ENCODE results near the gene ANKRD50.

GRCh38 chr4:123243916-123244647 lies 152.5 kb upstream of the SPRY1 start:
- RAMPAGE, long total RNA: no peak
- RRBS: no CpG with 5 or more reads among the region's 10 CpGs

- RAMPAGE, long total RNA: no peak
- RRBS: no CpG with 5 or more reads among the region's 5 CpGs
Measured at GRCh38 chr4:123338538-123338962, 58.0 kb upstream of the SPRY1 start.

DNA sequence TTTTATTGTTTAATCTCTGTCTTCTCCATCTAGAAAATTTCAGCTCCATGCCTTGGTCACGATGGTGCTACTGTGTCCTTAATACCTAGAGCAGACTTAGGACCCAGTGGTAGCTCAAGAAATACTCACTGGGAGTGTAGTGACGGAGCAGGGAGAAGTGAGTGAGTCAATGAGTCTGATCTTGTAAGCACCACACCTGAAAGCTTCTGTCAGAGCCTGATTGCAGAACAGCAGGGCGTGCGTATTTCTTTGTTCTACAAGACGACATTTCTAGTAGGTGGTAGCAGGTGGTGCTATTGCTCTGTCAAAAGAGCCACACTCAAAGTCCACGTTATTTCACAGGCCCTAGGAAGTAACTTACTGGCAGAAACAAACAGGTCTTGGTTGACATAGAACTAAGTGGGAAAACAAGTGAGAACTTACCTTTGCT lies 46.5 kb upstream of the SPRY1 start:
- RAMPAGE, long total RNA: no peak
- RRBS: no CpG with 5 or more reads among the region's 6 CpGs

DNA sequence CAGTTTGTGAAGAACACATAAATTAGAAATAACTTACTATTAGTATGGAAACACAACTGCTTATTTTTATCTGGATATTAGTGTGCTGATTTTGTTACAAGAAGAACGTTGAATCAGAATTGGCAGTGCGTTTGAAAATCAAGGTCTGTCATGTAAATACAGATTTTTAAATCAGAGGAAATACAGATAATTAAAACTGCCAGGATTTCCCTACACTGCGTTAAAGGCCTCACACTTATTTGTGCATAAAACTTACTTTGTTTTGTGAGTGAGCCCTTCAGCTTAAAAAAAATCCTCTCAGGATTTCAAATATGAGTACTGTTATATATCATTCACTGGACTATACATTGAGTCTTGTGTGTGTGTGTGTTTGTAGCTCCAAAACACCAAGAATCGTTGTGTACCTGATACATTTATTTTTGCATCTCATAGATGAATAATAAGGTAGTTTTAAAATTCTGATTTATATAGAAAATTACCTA lies 4.0 kb downstream of the SPRY1 start:
- RAMPAGE, long total RNA: no peak
- RRBS: no CpG with 5 or more reads among the region's 4 CpGs

GRCh38 chr4:123443754-123444049 lies 47.1 kb downstream of the SPRY1 start:
- RAMPAGE, long total RNA: no peak
- RRBS: no CpG with 5 or more reads among the region's 3 CpGs

GRCh38 chr4:123616838-123617496 lies 220.4 kb downstream of the SPRY1 start:
- RAMPAGE, long total RNA: no peak
- RRBS: no CpG with 5 or more reads among the region's 8 CpGs

GRCh38 chr4:123744903-123745189 lies 348.3 kb downstream of the SPRY1 start:
- RAMPAGE, long total RNA: no peak
- RRBS: no CpG with 5 or more reads among the region's 5 CpGs

DNA sequence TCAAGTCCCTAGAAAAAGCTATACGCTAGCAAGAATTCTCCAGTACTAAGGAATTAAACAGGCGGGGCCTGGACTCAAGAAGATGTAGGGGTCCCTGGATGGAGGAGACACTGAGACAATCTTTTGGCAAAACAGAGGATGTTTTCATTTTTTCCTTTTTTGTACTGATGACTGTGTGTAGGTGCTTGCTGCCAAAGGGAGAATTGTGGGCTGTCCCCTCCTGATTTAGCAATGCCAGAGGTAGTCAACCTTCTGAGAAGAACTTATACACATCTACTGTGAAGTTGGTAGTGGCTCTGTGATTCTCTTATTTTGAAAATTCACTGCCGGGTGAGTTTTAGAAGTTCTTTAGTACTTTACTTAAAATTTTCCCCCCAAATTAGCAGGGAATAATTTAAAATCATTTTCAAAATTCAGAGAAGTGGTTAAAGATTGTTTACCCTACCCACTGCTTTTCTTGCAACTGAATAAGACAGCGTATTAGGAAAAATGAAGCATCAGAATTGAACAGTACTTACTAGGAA lies 391.2 kb downstream of the SPRY1 start:
- RAMPAGE, long total RNA: no peak
- RRBS: no CpG with 5 or more reads among the region's 4 CpGs

- RAMPAGE, long total RNA: no peak
Measured at GRCh38 chr4:123788414-123788941, 391.9 kb downstream of the SPRY1 start.

DNA sequence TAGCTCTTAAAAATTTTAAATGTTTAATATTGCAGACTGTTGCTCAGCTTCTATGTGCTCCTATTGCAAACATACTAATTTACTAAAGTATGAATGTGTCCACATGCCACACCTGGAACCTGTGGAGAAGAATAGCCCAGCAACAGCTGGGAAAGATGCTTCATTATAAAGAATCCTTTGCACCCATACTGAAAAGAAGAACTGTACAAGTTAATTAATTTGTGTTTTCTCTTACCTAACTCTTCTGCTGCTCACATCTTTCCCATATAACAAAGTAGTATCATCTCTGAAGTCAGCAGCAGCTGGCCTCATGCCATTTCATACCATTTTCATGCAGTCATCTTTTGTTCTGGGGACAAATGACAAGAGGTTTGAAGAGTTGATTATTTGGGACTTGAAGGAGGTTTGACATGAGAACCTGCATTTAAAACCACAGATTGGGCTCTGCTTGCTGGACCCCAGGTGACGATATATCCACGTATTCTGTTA lies 430.2 kb downstream of the SPRY1 start:
- RAMPAGE, long total RNA: no peak
- RRBS: no CpG with 5 or more reads among the region's 2 CpGs

GRCh38 chr4:123984777-123985226 lies 588.2 kb downstream of the SPRY1 start:
- RAMPAGE, long total RNA: no peak
- RRBS: no CpG with 5 or more reads among the region's 3 CpGs

DNA sequence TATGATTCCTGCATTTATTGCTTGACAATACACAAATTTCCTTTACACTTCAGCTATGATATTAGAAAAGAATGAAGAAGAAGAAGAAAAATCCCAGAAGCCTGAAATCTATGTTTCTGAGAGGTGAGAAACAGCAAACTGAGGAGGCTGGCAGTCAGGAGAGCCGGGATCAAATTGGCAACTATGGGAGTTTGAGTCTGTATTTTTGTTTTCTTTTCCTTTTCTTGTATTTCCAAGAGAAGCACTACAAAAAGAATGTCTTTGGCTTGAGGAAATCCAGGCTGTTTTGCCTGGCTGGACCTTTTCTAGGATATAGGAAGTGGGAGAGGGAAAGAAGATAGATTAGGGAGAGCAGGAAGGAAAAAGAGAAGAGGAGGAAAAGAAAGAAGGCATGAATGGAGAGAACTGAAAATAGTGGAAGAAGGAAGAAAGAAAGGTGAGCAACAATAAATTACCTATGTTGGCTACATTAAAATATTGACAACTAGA lies 631.0 kb downstream of the SPRY1 start:
- RAMPAGE, long total RNA: no peak
- RRBS: no CpG with 5 or more reads among the region's 1 CpG

DNA sequence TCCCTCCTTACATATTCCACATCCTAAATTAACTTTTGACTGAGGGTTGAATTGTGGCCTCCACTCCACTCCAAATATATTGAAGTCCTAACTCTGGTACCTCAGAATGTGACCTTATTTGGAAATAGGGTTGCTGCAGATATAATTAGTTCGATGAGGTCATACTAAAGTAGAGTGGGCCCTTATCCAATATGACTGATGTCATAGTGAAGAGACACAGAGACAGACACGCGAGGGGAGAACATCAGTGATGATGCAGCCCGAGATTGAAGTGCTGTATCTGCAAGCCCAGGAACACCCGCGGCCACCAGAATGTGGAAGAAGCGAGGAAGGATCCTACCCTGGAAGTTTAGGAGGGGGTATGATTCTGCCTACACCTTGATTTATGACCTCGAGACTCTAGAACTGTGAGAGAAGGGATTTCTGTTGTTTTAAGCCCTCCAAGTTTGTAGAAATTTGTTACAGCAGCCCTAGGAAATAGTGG lies 279.0 kb downstream of the ANKRD50 start:
- RAMPAGE, long total RNA: no peak
- RRBS: no CpG with 5 or more reads among the region's 8 CpGs

DNA sequence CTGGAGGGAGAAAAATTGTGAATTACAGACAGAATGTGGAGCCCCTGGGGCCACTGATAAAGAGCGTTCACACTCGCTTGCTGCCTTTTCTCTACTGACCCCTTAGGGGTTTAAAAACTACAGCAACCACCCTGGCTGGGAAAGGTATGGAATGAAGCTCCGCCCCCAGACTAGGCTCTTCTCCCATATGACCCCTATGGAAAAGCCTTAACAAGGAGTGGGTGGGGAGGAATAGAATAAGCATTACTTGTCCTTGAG lies 26.3 kb downstream of the ANKRD50 start:
- RAMPAGE, long total RNA: no peak
- RRBS: no CpG with 5 or more reads among the region's 3 CpGs

DNA sequence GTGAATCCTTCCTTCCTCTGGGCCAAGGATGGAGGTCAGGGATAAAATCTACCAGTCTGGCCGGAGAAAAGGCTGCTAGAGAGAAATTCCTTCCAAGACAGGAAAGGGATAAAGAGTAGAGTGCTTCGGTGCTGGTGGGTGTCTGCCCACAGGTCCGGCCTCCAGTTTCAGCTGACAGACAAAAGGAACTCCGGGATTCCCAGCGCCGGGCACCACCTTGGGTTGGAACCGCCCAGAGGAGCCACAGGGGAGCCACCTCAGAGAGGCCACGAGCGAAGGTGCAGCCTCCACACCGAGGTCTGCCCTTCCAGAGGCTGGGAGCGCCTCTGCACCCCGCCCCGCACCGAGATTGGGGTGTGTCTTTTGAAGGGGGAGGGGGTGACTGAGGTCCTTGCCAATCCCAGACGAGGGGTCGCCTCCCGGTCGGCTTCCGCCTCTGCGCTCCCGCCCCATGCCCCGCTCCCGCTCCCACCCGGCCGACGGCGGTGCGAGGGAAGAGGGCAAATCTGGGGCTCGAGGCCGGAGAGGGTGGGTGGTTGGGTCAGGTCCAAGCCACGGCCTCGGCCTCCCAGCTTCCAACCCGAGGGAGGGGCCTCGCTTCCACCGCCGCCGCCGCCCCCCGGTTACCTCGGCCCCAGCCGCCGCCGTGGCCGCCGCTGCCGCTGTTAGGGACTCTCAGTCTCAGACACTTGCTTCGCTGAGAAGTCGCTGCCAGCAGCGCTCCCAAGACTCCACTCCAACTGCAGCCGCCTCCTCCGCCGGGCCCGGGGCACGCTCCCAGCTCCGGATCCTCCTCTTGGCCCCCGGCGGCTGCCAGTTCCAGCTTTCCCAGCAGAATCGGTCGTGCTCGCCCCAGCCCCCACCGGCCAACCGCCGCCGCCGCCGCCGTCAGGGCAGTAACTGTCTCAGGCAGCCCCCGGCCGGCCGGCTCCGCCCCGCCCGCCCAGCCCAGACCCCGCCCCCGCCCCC lies at the start of gene ANKRD50:
TSS of gene ANKRD50 (minus strand) at position 902 of the 969 bp plus-strand sequence.
- RAMPAGE, long total RNA: no peak
- RRBS: 1% methylated on average over 36 of the region's 75 CpGs

DNA sequence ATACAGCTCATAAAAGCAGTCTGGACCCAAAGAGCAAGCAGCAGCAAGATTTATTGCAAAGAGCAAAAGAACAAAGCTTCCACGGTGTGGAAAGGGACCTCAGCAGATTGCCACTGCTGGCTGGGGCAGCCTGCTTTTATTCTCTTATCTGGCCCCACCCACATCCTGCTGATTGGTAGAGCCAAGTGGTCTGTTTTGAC lies 85.7 kb upstream of the FAT4 start:
- RAMPAGE, long total RNA: no peak
- RRBS: no CpG with 5 or more reads among the region's 1 CpG

DNA sequence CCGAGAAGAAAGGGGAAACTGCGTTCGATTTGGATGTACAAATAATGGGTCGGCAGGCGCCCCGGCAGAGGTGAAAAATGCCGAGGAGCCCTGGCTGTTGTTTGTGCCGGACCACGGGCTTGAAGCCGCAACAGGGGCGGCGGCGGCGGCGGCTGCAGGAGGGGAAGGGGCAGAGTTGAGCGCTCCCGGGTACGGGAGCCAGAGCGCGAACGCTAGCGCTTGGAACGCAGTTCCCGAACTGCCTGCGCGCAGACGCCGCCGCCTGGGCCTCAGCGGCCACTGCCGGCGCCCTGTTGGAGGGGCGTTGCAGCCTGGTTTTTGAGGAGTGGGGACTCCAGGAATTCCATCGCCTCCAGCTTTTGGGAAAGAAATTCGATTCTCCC lies 754 bp downstream of the FAT4 start:
- RAMPAGE, long total RNA: no peak
- RRBS: under 1% methylated on average over 22 of the region's 35 CpGs

DNA sequence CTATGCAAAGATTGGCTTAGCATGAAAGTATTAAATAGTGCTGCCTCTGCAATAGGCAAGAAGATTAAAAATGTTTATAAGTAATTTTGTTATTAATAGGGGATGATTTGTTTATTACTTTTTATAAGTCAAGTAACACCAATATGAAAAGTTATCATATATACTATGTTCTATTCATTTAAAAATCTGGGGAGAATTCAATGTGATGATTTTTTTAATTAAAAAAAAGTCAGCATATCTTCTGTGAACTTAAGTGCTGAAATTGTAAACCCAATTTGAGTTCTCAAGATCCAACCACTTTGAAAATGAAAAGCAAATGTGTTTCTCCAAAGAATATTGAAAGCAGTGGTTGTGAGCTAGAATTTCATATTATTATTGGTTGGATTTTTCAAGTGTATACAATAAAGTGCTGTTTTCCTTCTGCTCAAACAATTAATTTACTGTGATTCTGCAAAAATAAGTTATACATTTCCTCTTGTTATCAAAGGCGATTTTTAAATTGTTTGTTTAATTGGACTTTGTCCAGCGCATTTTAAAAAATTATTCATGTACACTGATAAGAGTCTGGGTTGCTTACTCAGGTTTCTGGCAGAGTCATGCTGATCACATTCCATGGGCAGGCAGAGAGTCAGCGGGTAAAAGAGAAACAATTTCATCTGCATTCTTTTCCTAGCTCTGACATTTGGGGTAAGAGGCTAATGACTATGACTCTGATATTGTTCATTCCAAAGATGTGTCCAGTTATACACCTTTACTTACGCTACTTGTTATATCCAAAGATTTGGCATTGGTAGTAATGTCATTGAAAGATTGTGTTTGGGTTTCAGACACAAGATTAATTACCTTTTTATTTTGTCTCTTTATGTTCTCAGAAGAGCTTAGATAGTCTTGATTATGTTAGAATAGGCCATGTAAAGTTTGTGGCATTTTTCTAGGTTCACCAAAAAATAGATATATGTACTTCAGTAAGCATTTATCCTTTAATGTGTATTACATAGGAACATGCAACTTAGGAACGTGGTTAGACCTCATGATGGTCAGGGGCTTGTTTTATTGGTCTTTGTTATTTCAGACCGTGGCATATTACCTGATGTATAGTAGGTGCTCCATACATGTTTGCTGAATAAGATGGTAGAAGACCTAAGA lies 8.9 kb downstream of the FAT4 start:
- RAMPAGE, long total RNA: no peak
- RRBS: no CpG with 5 or more reads among the region's 6 CpGs

GRCh38 chr4:125416853-125417366 lies 102.2 kb downstream of the FAT4 start:
- RAMPAGE, long total RNA: no peak
- RRBS: no CpG with 5 or more reads among the region's 6 CpGs

GRCh38 chr4:128077610-128077999 lies 16.5 kb downstream of the LARP1B start:
- RAMPAGE, long total RNA: no peak
- RRBS: no CpG with 5 or more reads among the region's 4 CpGs

Measured in kidney epithelial cell (primary cell).